K562 (cell line): ENCODE measurements around the gene PXYLP1.

GRCh38 chr3:141050392-141050961 lies 670 bp upstream of the SPSB4 start:
- RAMPAGE, long total RNA = no peak
- RRBS = no CpG with 5 or more reads among the region's 18 CpGs
PRO-cap:
- standard = no peak
- CoPRO, capped RNA only, 2 experiments = no peak in any of the 2 experiments
- CoPRO, capped and uncapped RNA, 2 experiments = no peak in any of the 2 experiments
- CoPRO, uncapped RNA only, 2 experiments = no peak in any of the 2 experiments
CAGE:
- cytosol, long polyA plus RNA = no peak
- long polyA plus RNA = no peak
- nucleolus, long total RNA = no peak
- nucleus, long polyA plus RNA = no peak

DNA sequence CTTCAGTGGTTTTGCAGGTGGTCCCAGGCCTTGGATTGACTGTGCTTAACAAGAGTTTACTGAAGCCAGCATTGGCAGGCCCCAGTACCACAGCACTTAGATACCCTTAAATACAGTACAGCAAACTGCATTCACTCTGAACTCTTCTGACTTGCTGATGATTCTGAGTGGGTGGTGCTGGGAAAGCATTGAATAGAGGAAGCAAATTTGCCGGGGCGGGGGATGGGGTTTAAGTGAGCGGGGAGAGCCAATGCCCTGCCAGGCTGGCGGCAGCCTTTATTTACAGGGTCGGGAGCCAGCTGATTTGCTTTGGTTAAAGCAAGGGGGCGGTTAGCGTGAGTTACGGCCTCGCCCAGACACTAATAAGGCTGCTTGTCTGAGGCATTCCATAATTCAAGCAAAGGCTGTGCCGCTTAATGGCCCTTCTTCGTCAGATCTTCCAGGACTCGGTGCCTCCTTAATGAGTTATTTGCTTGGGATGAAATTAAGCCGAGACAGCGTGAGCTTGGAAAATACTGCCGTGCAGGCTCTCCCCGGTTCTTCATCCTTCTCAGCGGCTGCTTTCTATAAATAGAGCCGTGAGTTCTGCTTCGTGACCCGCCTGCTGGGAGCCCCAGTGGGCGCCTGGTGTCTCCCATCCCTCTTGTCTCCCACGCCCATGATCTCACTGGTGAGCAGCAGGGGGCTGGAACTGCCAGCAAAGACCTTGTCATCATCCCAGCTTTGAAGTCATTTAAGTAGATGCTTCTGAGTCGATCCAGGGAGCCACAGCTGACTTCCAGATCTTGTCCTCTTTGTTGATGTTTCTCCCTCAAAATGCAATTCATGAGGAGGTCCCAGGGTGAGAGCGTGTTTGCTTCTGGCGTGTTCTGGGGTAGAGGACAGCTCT lies 25.8 kb downstream of the SPSB4 start:
- RAMPAGE, long total RNA = no peak
- RRBS = no CpG with 5 or more reads among the region's 25 CpGs
PRO-cap:
- standard = no peak
- CoPRO, capped RNA only, 2 experiments = no peak in any of the 2 experiments
- CoPRO, capped and uncapped RNA, 2 experiments = no peak in any of the 2 experiments
- CoPRO, uncapped RNA only, 2 experiments = no peak in any of the 2 experiments
CAGE:
- cytosol, long polyA plus RNA = no peak
- long polyA plus RNA = no peak
- nucleolus, long total RNA = no peak
- nucleus, long polyA plus RNA = no peak

DNA sequence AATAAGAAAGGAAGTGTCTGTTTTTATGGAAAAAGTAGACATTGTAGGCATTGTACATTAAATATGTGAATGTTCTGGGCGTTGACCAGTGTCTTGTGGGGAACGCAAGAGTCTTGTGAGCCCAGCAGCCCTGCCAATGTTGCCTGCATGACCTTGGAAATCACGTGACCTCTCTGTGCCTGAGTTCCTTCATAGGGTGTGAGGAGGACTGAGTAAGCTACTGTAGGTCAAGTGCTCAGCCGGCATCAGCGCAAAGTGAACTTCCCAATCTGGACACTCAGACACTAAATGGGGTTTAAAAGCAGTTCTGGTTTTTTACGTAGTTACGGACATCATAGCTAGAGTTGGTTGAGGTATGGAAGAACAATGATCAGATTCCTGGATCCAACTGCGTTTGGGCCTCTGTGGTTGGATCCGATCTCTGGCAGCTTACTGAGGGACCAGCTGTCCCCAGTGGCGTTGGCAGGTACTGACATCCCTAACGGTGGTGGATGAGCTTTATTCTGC lies 63.7 kb downstream of the SPSB4 start:
- RAMPAGE, long total RNA = no peak
- RRBS = no CpG with 5 or more reads among the region's 11 CpGs
PRO-cap:
- standard = no peak
- CoPRO, capped RNA only, 2 experiments = no peak in any of the 2 experiments
- CoPRO, capped and uncapped RNA, 2 experiments = no peak in any of the 2 experiments
- CoPRO, uncapped RNA only, 2 experiments = no peak in any of the 2 experiments
CAGE:
- cytosol, long polyA plus RNA = no peak
- long polyA plus RNA = no peak
- nucleolus, long total RNA = no peak
- nucleus, long polyA plus RNA = no peak

DNA sequence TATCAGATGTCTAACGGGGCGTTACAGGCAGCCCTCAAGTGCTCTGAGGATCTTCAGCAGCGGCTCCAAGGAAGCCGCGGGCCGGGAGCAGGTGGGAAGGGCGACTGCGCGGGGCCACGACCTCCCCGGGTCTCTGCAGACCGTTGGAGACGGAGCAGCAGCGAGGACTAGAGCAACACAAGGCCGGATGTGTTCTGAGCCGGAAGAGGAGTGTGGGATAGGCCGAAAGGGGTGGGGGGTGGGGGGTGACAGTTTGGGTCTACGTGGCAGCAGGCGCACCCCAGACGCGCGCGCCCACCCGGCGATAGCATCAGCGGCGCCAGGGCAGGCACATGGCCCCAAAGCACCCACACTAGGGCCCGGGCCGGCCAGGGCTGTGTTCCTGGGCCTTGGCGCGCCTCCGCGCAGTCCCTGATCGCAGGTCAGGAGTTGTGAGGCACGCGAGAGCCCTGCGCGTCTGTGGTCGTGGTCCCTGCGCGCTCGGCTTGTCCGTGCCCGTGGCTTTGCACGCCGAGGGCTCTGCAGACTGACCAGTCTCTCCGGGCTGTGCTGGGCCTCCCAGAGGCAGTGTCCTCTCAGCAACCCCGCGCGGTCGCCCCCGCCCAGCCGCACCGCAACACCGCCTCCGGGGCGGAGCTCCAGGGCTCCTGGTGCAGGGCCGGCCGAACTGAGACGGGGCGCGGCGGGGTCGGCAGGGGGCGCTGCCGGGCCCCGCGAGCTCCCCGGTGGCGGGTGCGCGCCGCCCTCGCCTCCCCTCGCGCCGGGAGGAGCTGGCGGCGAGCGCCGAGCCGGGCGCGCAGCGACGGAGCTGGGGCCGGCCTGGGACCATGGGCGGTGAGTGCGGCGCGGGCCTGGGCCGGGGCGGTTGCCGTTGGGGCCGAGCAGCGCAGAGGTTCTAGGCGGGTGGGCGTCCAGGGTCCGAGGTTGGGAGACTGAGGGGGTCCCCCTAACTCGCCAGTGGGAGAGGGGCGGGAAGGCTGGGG lies at the start of gene PXYLP1:
TSS of gene PXYLP1 (plus strand) at position 748 of the 983 bp plus-strand sequence.
- RAMPAGE, long total RNA = start-site peak on the plus strand centred at position 772 of the sequence, 24 bp wide, 19 and 19 reads in 2 replicates
- RRBS = 21% methylated on average over 48 of the region's 101 CpGs
PRO-cap:
- standard = bidirectional peak, plus-strand start at position 136 of the sequence, minus-strand start at position 169 of the sequence; bidirectional peak, plus-strand start at position 779 of the sequence, minus-strand start at position 548 of the sequence
- CoPRO, capped RNA only, 2 experiments = peak in 2 of 2 experiments; most common plus-strand start position 773 of the sequence (in 1); most common minus-strand start position 569 of the sequence (in 2)
- CoPRO, capped and uncapped RNA, 2 experiments = peak in 2 of 2 experiments; most common plus-strand start position 779 of the sequence (in 2); most common minus-strand start position 569 of the sequence (in 2)
- CoPRO, uncapped RNA only, 2 experiments = no peak in any of the 2 experiments
CAGE:
- cytosol, long polyA plus RNA = no peak
- long polyA plus RNA = no peak
- nucleolus, long total RNA = no peak
- nucleus, long polyA plus RNA = no peak

GRCh38 chr3:141266536-141267654 lies 35.3 kb downstream of the PXYLP1 start:
- RAMPAGE, long total RNA = no peak
- RRBS = no CpG with 5 or more reads among the region's 17 CpGs
PRO-cap:
- standard = no peak
- CoPRO, capped RNA only, 2 experiments = no peak in any of the 2 experiments
- CoPRO, capped and uncapped RNA, 2 experiments = no peak in any of the 2 experiments
- CoPRO, uncapped RNA only, 2 experiments = no peak in any of the 2 experiments
CAGE:
- cytosol, long polyA plus RNA = no peak
- long polyA plus RNA = no peak
- nucleolus, long total RNA = no peak
- nucleus, long polyA plus RNA = no peak

DNA sequence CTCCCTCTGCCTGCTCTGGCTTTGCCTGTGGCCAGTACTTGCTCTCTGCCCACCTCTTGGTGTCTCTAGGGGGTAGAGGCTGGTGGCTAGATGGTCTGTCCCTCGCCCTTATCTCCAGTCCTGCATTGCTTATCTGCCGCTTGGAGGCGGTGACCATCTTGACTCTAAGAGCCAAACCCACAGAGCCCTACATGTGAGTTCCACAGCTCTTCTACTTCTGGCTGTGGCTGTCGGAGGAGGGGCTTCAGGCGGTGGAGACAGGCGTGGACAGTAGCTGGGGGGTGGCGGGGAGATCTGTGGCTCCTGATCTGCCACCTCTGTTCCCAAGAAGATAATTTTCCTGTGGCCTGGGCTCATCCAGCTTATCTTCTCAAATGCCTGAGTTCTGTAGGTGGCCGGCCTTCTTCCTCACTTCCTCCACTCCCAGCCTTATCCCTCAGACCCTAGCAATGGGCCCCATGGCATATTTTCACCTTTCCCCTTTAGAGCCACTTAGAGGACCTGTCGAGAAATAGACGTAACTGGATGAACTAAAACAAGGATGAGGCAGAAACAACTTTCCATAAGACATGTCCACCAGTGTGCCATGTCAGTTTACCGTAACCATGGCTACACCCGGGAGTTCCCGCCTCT lies 55.5 kb upstream of the ZBTB38 start:
- RAMPAGE, long total RNA = no peak
- RRBS = no CpG with 5 or more reads among the region's 13 CpGs
PRO-cap:
- standard = bidirectional peak, plus-strand start at position 247 of the sequence, minus-strand start at position 67 of the sequence; bidirectional peak, plus-strand start outside the sequence, minus-strand start at position 532 of the sequence
- CoPRO, capped RNA only, 2 experiments = peak in 2 of 2 experiments; most common plus-strand start position 242 of the sequence (in 1); most common minus-strand start position 181 of the sequence (in 2)
- CoPRO, capped and uncapped RNA, 2 experiments = peak in 2 of 2 experiments; most common plus-strand start position 270 of the sequence (in 1); most common minus-strand start position 181 of the sequence (in 2)
- CoPRO, uncapped RNA only, 2 experiments = no peak in any of the 2 experiments
CAGE:
- cytosol, long polyA plus RNA = no peak
- long polyA plus RNA = no peak
- nucleolus, long total RNA = no peak
- nucleus, long polyA plus RNA = no peak

GRCh38 chr3:141360670-141361210 lies 7.6 kb upstream of the ZBTB38 start:
- RAMPAGE, long total RNA = no peak
- RRBS = no CpG with 5 or more reads among the region's 9 CpGs
PRO-cap:
- standard = no peak
- CoPRO, capped RNA only, 2 experiments = no peak in any of the 2 experiments
- CoPRO, capped and uncapped RNA, 2 experiments = no peak in any of the 2 experiments
- CoPRO, uncapped RNA only, 2 experiments = no peak in any of the 2 experiments
CAGE:
- cytosol, long polyA plus RNA = no peak
- long polyA plus RNA = no peak
- nucleolus, long total RNA = no peak
- nucleus, long polyA plus RNA = no peak

- RAMPAGE, long total RNA = no peak
- RRBS = no CpG with 5 or more reads among the region's 13 CpGs
PRO-cap:
- standard = unidirectional peak, minus-strand start at chr3:141367194
- CoPRO, capped RNA only, 2 experiments = no peak in any of the 2 experiments
- CoPRO, capped and uncapped RNA, 2 experiments = no peak in any of the 2 experiments
- CoPRO, uncapped RNA only, 2 experiments = no peak in any of the 2 experiments
CAGE:
- cytosol, long polyA plus RNA = no peak
- long polyA plus RNA = no peak
- nucleolus, long total RNA = no peak
- nucleus, long polyA plus RNA = no peak
These were observed 1.1 kb upstream of the ZBTB38 start for GRCh38 chr3:141367003-141367729.

GRCh38 chr3:141369747-141370080 lies 1.4 kb downstream of the ZBTB38 start:
- RAMPAGE, long total RNA = no peak
PRO-cap:
- standard = no peak
- CoPRO, capped RNA only, 2 experiments = no peak in any of the 2 experiments
- CoPRO, capped and uncapped RNA, 2 experiments = no peak in any of the 2 experiments
- CoPRO, uncapped RNA only, 2 experiments = no peak in any of the 2 experiments
CAGE:
- cytosol, long polyA plus RNA = no peak
- long polyA plus RNA = no peak
- nucleolus, long total RNA = no peak
- nucleus, long polyA plus RNA = no peak

DNA sequence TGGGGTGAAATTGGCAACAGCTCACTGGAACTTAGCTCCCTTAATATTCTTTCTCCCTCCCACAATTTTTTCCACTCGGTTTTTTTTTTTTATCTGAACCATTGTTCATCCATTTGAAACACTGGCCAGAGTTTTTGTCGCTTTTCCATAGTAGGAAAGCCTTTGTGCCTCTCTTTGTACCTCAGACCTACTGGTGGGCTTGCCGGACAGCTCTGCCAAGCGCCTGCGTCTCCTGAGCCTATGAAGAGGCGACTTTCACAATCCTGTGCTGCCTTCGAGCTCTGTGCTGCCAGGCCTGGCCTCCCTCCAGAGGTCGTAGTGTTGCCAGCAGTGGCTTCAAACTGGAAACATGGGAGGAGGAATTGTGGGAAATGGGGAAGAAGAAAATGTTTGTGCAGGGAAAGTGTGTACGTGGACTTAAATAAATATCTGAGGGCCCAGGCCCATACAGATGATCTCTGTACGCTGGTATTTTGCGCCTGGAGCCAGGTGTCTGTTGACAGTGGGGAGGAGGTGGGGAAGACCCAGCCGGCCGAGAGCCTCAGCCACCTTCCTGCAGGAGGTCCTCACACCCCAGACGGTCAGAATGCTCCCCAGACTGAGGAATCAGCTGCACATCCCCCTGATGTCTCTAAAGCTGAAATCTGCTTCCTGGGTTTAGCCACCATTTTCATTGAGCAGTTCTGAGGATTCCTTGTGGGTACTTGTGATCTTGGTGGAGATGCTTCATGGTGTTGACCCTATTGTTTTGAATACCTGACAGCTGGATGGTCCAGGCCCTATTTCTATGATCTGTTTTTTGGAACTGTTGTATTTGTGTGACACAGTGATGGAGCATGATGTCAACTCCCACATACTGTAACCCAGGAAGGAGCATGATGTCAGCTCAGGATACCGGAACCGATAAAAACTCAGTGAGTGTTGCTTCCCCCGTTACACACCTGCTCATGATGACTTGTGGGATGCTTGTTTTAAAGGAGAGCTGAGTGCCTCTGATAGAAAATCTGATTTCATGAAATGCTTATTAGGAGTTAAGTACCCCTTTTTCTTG lies 44.7 kb downstream of the ZBTB38 start:
- RAMPAGE, long total RNA = no peak
- RRBS = no CpG with 5 or more reads among the region's 17 CpGs
PRO-cap:
- standard = no peak
- CoPRO, capped RNA only, 2 experiments = no peak in any of the 2 experiments
- CoPRO, capped and uncapped RNA, 2 experiments = no peak in any of the 2 experiments
- CoPRO, uncapped RNA only, 2 experiments = no peak in any of the 2 experiments
CAGE:
- cytosol, long polyA plus RNA = no peak
- long polyA plus RNA = no peak
- nucleolus, long total RNA = no peak
- nucleus, long polyA plus RNA = no peak

GRCh38 chr3:141421521-141421975 lies 53.2 kb downstream of the ZBTB38 start:
- RAMPAGE, long total RNA = no peak
- RRBS = no CpG with 5 or more reads among the region's 3 CpGs
PRO-cap:
- standard = no peak
- CoPRO, capped RNA only, 2 experiments = no peak in any of the 2 experiments
- CoPRO, capped and uncapped RNA, 2 experiments = no peak in any of the 2 experiments
- CoPRO, uncapped RNA only, 2 experiments = no peak in any of the 2 experiments
CAGE:
- cytosol, long polyA plus RNA = no peak
- long polyA plus RNA = no peak
- nucleolus, long total RNA = no peak
- nucleus, long polyA plus RNA = no peak

GRCh38 chr3:141431388-141432446 lies 55.1 kb upstream of the RASA2 start:
- RAMPAGE, long total RNA = no peak
- RRBS = no CpG with 5 or more reads among the region's 20 CpGs
PRO-cap:
- standard = no peak
- CoPRO, capped RNA only, 2 experiments = no peak in any of the 2 experiments
- CoPRO, capped and uncapped RNA, 2 experiments = no peak in any of the 2 experiments
- CoPRO, uncapped RNA only, 2 experiments = no peak in any of the 2 experiments
CAGE:
- cytosol, long polyA plus RNA = no peak
- long polyA plus RNA = no peak
- nucleolus, long total RNA = no peak
- nucleus, long polyA plus RNA = no peak

DNA sequence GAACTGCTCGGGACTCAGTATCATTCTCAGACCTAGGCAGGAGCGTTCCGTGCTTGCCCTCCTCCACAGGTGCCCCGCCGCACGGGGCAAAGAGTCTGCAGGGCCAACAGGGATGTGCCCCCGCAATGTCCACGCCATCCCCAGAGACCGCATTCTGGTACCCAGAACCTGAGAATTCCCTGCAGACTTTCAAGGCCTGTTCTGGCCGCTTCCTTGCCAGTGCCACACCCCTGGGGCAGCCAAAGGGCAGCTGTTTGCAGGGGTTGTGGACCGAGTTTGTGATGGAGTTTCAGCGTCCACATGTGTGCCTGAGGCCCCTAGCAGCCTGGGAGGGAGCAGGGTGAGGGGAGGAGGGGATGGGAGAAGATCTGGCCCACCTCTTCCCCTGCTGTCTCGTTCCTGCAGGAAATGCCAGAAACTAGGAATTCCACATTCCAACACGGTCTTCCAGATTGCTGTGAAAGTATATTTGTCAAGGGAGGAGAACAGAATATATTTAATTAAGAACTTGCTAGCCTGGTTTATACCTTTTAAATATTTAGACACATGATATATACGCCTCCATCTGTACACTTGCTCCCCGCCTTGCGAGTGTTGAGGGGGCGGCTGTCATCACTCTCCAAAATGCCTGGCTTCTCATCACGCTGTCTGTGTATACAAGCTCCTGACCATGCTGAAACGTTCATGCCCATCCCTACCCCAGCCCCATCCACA lies 31.1 kb upstream of the RASA2 start:
- RAMPAGE, long total RNA = no peak
- RRBS = no CpG with 5 or more reads among the region's 20 CpGs
PRO-cap:
- standard = no peak
- CoPRO, capped RNA only, 2 experiments = no peak in any of the 2 experiments
- CoPRO, capped and uncapped RNA, 2 experiments = no peak in any of the 2 experiments
- CoPRO, uncapped RNA only, 2 experiments = no peak in any of the 2 experiments
CAGE:
- cytosol, long polyA plus RNA = no peak
- long polyA plus RNA = no peak
- nucleolus, long total RNA = no peak
- nucleus, long polyA plus RNA = no peak

DNA sequence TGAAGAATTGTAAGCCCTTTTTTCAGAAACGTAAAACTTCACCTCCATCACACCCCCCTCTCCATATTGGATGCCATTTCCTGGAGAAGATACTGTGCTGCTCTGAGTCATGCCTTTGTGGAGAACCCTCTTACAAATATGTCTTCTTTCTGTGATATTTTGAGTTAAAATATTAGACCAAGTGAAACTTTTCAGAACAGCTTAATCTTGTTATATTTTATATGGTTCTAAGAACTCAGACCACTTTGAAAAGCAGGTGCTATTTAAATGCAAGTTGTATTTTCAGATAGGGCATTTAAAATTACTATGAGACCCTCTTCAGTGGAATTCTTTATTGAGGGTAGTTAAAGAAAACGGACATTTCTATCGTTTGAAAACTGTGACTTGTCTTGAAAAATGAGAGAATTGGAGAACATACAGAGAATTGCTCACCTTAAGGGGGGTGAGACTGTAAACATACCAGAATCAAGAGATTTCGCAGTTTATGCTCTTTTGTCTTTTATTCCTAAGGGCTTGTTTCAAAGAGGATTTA lies 1.2 kb downstream of the RNF7 start:
- RAMPAGE, long total RNA = no peak
- RRBS = no CpG with 5 or more reads among the region's 4 CpGs
PRO-cap:
- standard = no peak
- CoPRO, capped RNA only, 2 experiments = no peak in any of the 2 experiments
- CoPRO, capped and uncapped RNA, 2 experiments = no peak in any of the 2 experiments
- CoPRO, uncapped RNA only, 2 experiments = peak in 1 of 2 experiments; most common plus-strand start position 157 of the sequence (in 1)
CAGE:
- cytosol, long polyA plus RNA = no peak
- long polyA plus RNA = no peak
- nucleolus, long total RNA = no peak
- nucleus, long polyA plus RNA = no peak

DNA sequence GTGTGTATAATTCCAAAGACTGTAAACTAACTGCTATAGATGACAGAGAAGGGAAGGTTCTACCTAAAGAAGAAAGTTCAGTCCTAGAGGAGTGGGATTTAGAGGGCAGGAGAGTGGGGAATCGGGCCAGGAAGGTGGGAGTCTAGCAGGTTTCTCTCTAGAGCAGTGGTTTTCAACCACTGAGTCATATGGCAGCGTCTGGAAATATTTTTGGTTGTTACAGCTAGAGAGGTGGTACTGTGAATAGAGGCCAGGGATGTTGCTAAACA lies 28.6 kb downstream of the ATP1B3 start:
- RAMPAGE, long total RNA = no peak
- RRBS = no CpG with 5 or more reads among the region's 2 CpGs
PRO-cap:
- standard = no peak
- CoPRO, capped RNA only, 2 experiments = no peak in any of the 2 experiments
- CoPRO, capped and uncapped RNA, 2 experiments = no peak in any of the 2 experiments
- CoPRO, uncapped RNA only, 2 experiments = no peak in any of the 2 experiments
CAGE:
- cytosol, long polyA plus RNA = no peak
- long polyA plus RNA = no peak
- nucleolus, long total RNA = no peak
- nucleus, long polyA plus RNA = no peak

- RAMPAGE, long total RNA = no peak
- RRBS = no CpG with 5 or more reads among the region's 6 CpGs
PRO-cap:
- standard = no peak
- CoPRO, capped RNA only, 2 experiments = no peak in any of the 2 experiments
- CoPRO, capped and uncapped RNA, 2 experiments = no peak in any of the 2 experiments
- CoPRO, uncapped RNA only, 2 experiments = peak in 1 of 2 experiments; most common plus-strand start chr3:141914964 (in 1)
CAGE:
- cytosol, long polyA plus RNA = no peak
- long polyA plus RNA = no peak
- nucleolus, long total RNA = no peak
- nucleus, long polyA plus RNA = no peak
These were observed 38.0 kb downstream of the ATP1B3 start for GRCh38 chr3:141914092-141915196.

DNA sequence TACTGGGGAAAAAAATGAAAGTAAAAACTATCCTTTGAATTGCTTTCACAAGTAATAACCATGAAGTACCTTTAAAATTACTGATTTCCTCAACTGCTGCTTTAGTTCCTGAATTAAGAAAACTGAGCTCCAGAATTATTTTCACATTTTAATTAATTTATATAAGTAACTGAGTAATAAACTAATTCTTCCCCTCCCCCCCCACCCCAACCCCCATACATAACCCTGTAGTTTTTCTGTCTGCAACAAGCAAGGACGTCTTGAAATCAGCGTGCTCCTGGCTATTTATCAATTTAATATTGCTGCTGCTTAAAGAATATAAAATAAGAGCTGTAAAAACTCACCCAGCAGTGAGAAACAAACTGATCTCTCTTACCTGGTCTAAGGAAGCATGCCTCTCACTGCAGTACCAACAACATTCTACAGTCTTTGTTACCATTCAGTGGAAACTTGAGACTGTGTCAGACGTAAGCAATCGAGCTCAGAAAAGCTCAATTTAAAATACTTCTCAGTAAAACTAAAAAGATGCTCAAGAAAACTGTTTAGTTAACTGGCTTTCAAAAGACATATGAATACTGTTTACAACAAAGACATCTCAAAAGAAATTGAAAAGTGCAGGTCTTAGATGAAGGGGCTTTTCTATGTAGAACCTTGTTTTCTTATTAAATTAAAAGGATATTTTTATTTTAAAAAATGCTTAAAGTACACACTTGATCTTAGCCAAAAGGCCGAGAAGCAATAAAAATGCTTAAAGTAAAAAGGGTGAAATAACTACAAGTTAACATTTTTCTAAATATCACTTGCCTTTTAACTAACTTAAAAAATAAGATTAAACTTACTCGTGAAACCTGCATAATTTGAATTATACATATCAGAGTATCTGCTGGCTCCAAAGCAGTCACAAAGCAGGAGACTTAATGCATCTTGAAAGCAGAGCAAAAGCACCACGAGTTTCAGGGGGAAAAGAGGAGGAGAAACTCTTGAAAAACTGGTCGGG lies 120.8 kb downstream of the TFDP2 start:
- RAMPAGE, long total RNA = start-site peak on the minus strand centred at position 404 of the sequence, 16 bp wide, 87 and 81 reads in 2 replicates
- RRBS = no CpG with 5 or more reads among the region's 8 CpGs
PRO-cap:
- standard = bidirectional peak, plus-strand start at position 435 of the sequence, minus-strand start at position 422 of the sequence
- CoPRO, capped RNA only, 2 experiments = peak in 2 of 2 experiments; most common plus-strand start position 435 of the sequence (in 1); most common minus-strand start position 424 of the sequence (in 2)
- CoPRO, capped and uncapped RNA, 2 experiments = peak in 2 of 2 experiments; most common plus-strand start position 435 of the sequence (in 1); most common minus-strand start position 424 of the sequence (in 2)
- CoPRO, uncapped RNA only, 2 experiments = peak in 1 of 2 experiments; most common plus-strand start position 700 of the sequence (in 1); most common minus-strand start position 652 of the sequence (in 1)
CAGE:
- cytosol, long polyA plus RNA = start-site peak on the minus strand centred at position 410 of the sequence, 37 bp wide, 2,737 and 2,891 reads in 2 replicates
- long polyA plus RNA = start-site peak on the minus strand centred at position 409 of the sequence, 34 bp wide, 3,545 and 4,073 reads in 2 replicates
- nucleolus, long total RNA = no peak
- nucleus, long polyA plus RNA = start-site peak on the minus strand centred at position 409 of the sequence, 33 bp wide, 1,248 and 1,358 reads in 2 replicates